Epithelial cell of prostate (primary cell): ENCODE measurements around the gene FGFR3.

DNA sequence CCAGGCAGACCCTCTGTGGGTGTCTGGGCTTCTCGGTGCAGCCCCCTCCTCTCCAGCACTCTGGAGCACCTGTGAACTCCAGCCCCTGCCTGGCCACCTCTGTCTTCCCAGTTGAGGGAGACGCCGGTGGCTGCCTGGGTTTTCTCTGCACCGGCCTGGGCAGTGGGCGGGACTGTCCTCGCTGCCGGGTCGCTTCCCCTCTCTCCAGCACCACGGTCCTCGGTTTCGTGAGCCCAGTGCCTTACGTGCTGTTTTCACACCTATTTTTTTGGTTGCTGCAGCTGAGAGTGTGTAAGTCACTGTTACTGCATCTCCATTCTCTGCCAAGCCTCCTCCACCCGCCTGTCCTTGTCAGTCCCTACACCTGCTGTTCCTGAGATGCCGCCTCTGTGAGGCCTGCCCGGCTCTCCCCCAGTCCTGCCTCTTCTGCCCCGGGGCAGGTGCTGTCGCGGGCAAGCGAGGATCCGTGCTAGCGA lies 2.5 kb upstream of the FGFRL1 start:
- RRBS, result 2% methylated on average over 6 of the region's 21 CpGs

DNA sequence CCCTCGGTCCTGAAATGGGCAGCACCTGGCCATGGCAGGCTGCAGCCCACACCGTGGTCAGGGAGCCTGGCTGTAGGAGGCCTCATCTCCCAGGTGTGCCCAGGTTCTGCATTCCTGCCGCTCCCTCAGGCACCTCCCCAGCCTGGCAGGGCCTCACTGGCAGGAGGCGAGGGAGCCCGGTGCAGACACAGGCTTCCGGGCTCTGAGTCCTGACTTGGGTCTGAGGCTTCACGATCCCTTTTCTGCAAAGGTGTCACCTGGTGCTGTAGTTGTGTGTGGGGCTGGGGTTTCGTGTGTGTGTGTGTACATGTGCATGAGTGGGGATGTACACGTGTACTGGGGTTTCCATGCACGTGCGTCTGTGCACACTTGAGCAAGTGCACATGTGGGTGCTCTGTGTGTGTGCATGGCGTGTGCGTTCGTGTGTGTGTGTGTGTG lies 28.7 kb downstream of the FGFRL1 start:
- RRBS, result no CpG with 5 or more reads among the region's 14 CpGs

GRCh38 chr4:1127947-1128256 lies 14.5 kb upstream of the RNF212 start:
- RRBS, result no CpG with 5 or more reads among the region's 3 CpGs

DNA sequence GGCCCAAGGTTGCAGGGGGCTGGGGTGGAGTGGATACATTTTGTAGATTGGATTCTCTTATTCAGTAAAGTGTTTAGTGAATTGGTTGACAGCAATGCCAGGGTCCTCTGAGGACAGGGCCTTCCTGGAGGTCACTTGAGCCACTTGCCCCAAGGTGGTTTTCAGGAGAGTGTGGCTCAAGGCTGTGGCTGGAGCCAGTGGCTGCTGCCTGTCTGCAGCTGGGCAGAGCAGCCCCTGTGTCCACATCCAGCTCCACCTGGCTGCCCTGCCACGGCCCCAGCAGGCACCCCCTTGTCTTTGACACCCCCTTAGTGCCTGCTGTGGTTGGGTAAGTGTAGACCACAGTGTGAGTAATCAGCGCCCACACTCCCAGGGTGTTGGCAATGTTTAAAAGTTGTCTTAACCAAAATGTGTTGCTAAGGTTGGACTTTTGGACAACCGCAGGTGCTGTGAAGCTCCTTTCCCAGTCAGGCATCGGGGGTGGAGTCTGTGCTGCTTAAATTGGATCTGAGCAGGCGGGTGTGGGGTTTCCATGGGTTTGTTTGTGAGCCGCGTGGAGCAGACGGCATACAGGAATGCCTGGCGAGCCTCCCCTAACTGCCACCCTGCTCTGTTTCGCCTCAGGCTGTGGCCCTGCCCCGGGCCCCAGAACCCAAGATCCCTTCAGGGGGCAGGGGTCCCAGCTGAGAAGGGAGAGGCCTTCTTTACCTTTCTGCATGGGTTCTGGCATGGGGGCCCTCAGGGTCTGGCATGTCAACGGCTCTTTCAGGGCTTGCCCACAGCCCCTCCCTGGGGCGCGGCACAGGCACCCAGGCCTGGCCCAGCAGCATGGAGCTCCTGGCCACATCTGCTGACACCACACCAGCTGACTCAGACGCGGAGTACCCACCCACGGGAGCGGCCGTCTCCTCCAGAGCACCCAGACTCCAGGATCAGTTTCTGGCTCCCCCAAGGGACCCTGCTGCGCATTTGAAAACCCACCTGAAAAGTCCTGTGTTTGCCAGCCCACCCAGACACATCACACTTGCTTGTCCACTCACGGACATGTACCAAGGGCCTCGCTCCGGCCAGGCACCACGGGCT lies 4.9 kb upstream of the SPON2 start:
- RRBS, result no CpG with 5 or more reads among the region's 24 CpGs

- RRBS, result no CpG with 5 or more reads among the region's 15 CpGs
Observed at GRCh38 chr4:1200387-1200857, 28.0 kb upstream of the SPON2 start.

GRCh38 chr4:1209051-1209513 lies 36.7 kb upstream of the SPON2 start:
- RRBS, result 29% methylated on average over 7 of the region's 27 CpGs

DNA sequence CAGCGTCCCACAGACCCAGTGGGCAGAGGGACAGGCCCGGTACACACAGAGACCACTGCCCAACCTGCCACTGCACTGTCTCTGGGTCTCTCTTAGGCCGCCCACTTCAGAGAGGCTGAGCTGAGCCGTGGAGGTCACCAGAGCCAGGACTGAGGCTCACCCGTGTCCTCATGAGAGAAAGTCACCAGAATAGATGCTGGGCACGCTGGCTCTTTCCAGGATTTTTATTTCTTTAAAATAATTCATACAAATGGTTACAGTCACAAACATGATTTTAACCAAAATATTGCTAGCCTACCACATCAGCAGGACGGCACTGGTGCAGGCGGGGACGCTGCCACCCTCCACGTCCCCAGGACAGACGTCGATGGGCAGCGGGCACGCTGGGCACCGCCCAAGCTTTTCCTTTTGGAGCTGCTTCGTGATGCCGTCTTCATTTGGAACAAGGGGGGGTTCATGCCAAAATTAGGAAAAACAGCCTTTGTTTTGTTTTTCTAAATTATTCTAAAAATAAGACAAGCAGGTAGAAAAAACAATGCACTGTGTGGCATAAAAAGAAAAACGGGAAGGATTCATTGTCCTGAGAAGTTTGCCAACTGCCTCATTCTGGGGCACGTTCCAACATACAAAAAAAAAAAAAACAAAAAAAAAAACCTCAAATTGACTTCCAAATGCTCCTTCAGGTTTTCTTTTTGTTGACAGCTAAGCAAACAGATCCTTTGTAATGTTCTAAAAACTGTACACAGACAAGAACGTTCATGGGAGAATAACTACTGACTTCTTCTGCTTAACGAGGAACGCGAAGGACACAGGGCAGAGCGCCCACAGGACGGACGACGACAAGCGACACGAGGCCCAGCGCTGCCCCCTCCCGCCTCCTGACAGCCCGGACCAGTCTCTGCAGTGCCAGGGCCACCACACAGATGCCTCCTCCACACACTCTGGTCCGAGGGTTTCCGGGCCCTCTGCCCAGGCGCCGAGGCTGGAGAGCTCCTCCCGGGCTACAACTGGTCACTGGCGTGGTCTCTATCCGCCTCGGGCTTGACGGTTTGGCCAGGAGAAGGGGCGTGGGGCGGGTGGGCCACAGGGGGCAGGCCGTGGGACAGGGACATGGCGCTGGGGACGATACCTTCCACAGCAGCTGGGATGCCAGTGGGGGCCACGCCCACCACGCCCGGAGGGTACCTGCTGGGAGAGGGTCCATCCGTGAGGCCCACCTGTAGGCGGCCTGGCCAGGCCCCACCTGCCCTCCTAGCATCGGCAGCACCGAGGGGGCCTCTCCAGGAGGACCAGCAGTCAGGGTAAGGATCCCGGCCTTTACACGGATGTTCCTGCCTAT lies 37.2 kb downstream of the CTBP1 start:
- RRBS, result 48% methylated on average over 8 of the region's 55 CpGs

DNA sequence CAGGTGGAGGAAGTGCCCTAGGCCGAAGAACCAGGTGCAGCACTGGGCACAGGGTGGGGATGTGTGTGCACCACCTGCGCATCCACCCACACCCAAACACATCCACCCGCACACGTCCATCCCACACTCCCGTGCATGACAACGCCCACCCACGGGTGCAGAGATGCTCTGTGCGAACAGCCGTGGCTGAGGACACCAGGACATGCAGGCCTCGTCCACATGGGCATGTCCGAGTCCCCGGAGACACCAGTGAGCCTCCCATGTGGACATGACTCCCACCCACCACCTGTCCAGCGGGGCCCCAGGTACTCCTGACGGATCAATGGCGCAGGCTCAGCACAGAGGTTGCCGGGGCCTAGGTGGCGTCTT lies 19.7 kb downstream of the CTBP1 start:
- RRBS, result 84% methylated on average over 5 of the region's 17 CpGs

DNA sequence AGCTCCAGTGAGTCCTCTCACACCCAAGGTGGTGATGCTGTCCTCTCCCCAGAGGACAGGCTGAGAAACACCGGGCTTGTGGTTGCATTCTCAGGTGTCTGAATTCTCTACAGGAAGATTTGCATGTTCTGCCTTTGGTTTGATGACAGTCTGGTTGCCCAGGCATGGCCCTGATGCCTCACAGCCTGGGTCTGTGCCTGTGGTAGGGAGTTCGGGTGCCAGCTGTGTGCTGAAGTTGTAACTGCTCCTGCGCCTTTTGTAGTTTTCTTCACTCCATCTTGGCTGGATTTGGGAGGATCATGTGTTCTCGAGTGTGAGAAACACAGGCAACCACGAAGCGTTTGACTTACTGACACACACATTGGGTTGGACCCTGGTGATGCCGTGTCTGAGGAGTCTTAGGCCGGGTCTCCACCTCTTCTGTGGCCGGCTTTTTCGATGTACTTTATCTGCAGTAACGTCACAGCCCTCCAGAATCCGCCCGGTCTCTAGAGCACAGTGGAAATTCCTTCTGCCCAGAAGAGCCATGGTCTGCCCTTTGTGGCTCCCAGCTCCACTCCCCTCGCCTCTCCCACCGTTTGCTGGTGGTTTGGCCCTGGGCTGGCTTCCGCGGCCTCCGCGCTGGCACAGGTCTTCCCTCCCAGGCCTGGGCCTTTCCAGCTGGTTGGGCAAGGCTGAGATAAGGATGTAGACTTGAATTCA lies 4.1 kb downstream of the MAEA start:
- RRBS, result 89% methylated on average over 3 of the region's 19 CpGs

DNA sequence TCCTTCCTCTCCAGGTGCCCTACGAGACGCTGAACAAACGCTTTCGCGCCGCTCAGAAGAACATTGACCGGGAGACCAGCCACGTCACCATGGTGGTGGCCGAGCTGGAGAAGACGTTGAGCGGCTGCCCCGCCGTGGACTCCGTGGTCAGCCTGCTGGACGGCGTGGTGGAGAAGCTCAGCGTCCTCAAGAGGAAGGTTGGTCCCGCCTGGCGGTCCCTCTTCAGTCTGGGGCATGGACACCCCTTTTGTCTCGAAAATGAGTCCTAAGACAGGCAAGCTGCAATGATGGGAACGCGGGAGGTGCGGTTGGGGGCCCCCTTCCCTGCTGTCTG lies 22.2 kb downstream of the MAEA start:
- RRBS, result no CpG with 5 or more reads among the region's 23 CpGs

DNA sequence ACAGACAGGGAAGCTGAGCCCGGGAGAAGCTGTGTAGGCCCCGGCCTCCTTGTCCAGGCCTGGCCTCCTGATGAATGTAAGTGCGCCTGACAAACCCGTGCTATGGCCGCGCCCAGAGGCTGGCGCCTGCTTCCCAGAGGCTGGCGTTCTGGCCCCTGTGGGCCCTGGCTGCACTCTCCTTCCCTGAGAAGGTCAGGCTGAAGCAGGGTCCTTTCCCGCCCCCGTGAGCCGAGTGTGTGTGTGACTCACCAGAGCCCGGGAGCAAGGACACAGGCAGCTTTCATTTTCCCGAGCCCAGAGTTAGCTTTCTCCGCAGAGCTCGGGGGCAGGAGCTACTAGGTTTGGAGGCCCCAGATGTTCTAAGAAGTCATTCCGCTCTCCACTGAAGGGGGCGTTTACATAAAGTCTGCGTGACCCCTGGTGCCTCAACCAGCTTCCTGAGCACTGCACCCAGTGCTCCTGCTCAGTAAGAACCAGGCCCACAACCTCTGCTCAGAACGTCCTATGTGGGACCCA lies 13.5 kb downstream of the UVSSA start:
- RRBS, result no CpG with 5 or more reads among the region's 19 CpGs

- RRBS, result 3% methylated on average over 5 of the region's 36 CpGs
Observed at GRCh38 chr4:1548163-1548921, 135.8 kb downstream of the FAM53A start.

- RRBS, result 96% methylated on average over 8 of the region's 44 CpGs
Observed at GRCh38 chr4:1568712-1569330, 115.3 kb downstream of the FAM53A start.

- RRBS, result 75% methylated on average over 1 of the region's 42 CpGs
Observed at GRCh38 chr4:1721838-1722678, 737 bp downstream of the TACC3 start.

DNA sequence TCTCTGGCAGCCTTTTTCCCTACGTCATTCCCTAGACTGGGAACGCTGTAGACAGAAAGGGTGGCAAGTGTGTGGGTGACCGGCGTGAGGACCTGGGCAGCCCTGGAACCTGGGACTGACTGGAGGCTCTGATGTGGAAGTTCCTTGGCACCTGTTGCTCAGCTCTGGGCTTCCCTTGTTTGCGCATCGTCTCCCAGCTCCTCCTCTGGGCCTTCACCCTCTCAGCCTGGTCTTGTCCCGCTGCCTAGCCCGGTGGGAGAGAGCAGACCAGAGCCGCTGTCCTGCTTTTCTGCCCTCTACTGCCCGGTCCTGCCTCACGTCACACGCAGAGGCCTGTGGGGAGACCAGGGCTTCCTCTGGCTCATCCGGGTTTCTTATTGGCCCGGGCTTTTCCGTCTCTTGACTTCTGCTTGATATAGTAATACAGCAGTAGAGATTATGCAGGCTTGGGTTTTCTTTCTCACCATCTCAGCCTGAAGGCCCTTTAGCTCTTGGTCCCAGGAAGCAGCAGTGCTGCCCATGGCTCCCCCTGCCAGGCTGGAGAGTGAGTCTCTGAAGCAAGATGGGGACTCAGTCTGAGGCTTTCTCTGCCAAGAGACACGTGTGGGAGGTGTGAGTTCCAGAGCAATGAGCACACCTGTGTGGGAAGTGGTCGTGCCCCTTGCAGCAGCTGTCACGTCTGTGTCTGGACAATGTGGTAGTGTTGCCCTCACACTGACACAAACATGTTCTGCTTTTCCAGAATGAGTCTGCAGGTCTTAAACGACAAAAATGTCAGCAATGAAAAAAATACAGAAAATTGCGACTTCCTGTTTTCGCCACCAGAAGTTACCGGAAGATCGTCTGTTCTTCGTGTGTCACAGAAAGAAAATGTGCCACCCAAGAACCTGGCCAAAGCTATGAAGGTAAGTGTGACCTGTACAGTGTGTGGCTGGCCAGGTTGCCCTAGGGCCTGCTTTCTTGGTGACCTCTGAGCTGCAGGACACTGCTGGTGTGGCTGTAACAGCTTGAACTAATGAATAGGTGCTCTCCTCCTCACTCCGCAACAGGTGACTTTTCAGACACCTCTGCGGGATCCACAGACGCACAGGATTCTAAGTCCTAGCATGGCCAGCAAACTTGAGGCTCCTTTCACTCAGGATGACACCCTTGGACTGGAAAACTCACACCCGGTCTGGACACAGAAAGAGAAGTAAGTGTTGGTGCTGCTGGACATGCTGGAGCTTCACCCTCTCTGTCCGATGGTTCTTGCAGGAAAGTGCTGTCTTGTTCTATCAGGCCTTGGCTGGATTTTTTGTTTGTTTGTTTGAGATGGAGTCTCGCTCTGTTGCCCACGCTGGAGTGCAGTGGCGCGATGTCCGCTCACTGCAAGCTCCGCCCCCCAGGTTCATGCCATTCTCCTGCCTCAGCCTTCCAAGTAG lies 1.9 kb downstream of the TACC3 start:
- RRBS, result 48% methylated on average over 6 of the region's 35 CpGs

DNA sequence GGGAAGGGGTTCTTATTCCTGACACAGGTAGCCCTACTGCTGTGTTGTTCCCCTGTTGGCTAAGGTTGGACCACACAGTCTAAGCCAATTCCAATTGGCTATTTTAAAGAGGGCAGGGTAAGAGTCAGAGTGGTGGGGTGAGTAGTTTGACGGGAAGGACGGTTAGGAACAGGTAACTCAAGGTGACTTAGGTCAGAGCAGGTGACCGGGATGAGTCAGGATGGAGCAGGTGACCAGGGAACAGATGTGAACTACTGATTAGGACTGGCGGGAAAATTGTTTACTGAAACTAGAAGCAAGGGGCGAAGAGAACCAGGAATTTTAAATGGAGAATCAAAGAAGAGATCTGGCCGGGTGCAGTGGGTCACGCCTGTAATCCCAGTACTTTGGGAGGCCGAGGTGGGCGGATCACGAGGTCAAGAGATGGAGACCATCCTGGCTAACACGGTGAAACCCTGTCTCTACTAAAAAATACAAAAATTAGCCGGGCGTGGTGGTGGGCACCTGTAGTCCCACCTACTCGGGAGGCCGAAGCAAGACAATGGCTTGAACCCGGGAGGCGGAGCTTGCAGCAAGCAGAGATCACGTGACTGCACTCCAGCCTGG lies 17.5 kb downstream of the TACC3 start:
- RRBS, result no CpG with 5 or more reads among the region's 18 CpGs

- RRBS, result no CpG with 5 or more reads among the region's 6 CpGs
Observed at GRCh38 chr4:1752006-1752287, 30.6 kb downstream of the TACC3 start.

- RRBS, result 12% methylated on average over 24 of the region's 100 CpGs
Observed at GRCh38 chr4:1792470-1793402, at the start of gene FGFR3. TSS of gene FGFR3 (plus strand) at chr4:1793293.

DNA sequence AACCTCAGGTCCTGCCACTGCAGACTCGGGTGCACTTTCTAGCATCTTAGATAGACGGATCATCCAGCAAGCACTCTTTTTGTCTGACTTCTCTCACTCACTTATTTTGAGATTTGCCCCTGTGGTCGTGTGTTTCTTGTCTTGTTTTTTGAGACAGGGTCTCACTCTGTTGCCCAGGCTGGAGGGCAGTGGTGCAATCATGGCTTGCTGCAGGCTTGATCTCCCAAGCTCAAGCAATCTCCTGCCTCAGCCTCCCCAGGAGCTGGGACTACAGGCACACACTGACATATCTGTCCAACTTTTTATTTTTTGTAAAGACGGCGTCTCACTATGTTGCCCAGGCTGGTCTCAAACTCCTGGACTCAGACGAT lies 26.7 kb downstream of the FGFR3 start:
- RRBS, result no CpG with 5 or more reads among the region's 6 CpGs

DNA sequence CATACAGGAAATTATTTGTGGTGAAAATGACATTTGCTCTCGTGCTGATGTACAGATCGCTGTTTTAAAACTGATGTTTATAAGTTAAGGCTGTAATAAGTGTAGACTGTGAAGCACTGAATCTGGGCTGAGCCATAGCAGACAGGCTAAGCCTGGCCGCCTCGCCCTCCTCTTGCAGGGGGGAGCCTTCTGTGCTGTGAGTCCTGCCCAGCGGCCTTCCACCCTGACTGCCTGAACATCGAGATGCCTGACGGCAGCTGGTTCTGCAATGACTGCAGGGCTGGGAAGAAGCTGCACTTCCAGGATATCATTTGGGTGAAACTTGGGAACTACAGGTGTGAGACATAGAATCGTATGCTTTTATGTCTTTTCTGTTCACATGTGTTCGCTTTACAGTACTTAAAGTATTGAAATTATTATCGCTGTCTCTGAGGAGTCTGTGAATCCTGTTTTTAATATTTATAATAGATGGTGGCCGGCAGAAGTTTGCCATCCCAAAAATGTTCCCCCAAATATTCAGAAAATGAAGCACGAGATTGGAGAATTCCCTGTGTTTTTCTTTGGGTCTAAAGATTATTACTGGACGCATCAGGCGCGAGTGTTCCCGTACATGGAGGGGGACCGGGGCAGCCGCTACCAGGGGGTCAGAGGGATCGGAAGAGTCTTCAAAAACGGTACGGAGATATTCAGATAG lies 53.1 kb downstream of the NELFA start:
- RRBS, result no CpG with 5 or more reads among the region's 21 CpGs